ENCODE data around the genes CYB5R3 and ARFGAP3.

DNA sequence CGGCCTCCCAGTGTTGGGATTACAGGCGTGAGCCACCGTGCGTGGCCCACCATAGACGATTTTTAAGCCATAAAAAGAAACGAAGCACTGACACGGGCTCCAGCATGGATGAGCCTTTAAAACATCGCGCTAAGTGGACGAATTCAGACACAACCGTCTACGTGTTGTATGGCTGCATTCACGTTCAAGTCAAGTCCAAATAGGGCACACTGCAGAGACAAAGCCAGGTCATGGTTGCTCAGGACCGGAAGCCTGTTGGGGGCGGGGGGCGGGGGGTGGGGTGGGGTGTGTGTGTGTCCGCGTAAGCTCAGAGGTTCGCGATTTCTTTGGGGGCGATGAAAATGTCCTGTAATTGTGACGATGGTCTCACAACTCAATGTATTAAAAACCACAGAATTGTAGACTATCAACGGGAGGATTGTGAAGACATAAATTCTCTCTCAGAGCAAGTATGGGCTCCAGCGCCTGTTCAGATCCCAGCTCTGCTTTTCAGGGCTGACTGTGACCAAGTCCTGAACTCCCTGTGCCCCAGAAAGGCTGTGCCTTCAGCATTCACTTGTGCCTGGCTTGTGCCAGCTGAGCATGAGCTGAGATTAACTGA lies 18.0 kb downstream of the SERHL2 start:
- RAMPAGE, total RNA = no peak

- RAMPAGE, total RNA = no peak
Observed at GRCh38 chr22:42580760-42581390, 27.1 kb downstream of the SERHL2 start.

DNA sequence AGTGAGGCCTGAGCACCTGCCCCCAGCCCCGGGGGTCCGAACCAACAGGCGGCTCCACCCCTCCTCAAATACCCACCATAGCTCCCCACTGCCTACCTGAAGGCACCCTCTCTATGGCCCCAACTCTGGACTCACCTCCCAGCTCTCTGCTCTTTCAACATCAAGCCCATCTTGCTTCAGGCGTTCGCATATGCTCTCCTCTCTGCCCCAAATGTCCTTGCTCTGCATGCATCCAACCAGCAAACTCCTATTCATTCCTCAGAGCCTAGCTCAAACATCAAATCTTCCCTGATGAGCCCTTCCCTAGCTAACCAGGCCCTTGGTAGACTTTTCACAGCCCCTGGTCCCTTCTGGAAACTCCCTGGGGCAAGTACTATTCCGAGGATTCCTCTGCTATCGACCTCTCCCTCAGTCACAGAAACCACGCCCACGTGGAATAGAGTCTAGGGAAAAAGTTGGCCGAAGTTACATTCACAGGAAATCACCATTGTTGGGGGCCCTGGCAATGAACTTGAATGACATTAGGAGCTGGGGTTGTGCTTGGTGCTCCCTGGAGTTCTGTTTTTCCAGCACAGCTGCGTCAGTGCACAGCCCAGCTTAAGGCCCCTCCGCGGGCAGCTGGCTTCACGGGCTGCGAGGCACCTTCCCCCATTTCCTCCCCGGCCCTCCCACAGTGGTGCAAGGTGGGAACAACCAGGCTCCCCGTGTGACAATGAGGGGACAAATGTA lies 4.0 kb upstream of the ATP5MGL start:
- RAMPAGE, total RNA = no peak

GRCh38 chr22:42649052-42649932 lies at the start of gene CYB5R3:
TSS of gene CYB5R3 (minus strand) at chr22:42649392.
- RAMPAGE, total RNA = start-site peak on the minus strand at chr22:42649335-42649361, 454 and 63 reads in 2 replicates

DNA sequence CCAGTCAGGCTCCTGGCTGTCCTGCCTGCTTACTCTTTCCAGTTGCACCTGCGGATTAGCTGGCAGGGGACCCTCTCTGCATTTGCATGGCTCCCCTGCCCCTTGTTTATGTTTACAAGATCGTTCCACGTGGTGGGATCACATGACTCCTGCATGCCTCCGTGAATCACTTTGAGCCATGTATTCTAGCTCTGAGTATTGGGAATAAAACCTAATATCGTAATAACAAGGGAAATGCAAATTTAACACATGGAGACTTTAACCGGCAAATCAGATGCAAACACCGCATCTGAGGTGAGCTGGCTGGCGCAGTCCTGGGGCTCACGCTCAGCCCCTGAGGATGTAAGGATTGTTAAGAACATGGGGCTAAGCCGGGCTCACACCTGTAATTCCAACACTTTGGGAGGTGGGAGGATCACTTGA lies 36.9 kb upstream of the A4GALT start:
- RAMPAGE, total RNA = no peak

GRCh38 chr22:42856104-42856851 lies 795 bp downstream of the ARFGAP3 start:
- RAMPAGE, total RNA = no peak

DNA sequence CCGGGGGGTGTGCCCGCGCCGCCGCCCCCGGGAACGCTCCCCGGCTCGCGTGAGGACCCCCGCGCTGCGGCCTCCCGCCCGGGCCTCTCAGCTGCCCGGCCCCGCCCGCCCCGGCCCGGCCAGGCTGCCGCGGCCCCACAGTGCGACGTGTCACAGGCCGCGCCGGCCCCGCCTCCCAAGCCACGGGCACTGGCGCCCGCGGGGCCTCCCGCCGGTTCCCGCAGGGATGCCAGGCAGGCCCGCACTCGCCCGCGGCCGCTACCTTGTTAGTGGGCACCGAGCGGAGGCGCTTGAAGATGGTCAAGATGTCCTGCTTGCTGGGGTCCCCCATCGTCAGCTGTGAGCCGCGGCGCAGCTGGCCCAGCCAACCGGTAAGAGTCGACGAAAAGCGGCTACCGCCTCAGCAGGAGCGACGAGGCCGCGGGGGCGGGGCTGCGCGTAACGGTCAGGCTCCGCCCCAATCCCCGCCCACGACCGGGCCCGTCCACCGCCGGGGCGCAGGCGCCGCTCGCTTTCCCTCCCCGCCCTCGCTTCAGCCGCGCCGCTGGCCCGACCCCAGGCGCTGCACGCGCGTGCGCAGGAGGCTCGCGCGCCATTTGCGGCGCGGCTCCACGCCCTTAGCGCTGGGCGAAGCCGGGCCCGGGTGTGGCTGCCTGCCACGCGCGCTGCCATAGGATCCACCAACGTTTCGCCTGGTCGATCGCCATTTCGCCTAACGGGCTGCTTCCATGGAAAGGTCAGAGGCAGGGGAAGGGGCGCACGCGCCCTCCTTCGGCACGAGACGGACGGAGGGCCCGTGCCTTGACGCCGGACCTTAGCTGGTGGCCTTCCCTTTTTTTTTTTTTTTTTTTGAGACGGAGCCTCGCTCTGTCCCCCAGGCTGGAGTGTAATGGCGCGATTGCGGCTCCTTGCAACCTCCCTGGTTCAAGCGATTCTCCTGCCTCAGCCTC lies at the start of gene ARFGAP3:
Gene ARFGAP3, minus strand, starts transcription at position 422 of the 950 bp plus-strand sequence.
- RAMPAGE, total RNA = no peak

DNA sequence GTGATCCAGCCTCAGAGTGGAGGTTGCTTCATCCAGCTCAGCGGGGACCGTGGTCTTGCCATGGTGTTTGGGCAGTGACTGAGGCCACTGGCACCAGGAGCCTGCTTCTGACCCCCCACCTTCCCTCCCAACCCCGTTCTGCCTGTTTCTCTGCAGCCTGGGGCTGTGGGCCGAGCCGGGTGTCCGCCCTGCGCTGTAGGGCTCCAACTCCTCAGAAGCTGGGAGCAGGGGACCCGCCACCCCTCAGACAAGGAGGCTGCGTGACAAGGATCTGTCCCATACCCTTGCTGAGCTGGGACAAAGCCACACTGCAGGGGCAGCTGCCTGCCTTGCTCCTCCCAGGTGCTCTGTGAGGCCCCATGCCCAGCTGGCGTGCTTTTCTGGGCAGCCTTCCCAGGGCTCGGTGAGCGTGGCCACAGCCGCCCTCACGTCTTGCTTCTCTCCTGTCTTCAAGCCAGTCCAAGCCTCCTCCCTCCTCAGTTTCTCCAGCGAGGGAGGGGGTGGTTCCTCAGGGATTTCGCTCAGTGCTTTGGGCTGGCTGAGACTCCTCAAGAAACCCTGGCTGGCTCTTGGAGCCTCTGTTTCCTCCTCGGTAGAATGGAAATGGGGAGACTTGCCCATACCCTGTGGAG lies 11.8 kb upstream of the ARFGAP3 start:
- RAMPAGE, total RNA = no peak

- RAMPAGE, total RNA = no peak
Observed at GRCh38 chr22:42881901-42882731, 25.0 kb upstream of the ARFGAP3 start.

- RAMPAGE, total RNA = no peak
Observed at GRCh38 chr22:42969677-42970594, 45.0 kb downstream of the PACSIN2 start.

DNA sequence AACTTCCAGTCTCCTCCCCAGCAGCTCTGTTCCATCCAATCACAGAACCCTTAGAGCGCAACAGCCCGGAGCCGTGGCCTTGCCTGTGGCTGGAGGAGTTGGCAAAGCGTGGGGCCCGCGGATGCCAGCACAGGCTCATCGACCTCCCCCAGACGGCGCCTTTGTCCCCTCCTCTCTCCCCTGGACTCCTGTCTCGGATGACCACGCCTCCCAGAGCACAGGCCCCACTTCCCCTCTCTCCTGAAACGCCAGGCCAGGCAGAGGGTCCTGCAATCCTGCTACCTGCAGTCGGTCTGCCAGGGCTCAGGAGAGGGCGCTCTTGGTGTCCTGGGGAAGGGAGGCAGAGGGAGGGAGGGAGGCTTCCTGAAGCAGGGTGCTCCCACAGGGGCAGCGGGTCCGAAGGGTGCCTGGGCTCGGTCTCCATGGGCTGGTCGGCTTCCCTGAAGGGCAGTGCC lies 16.5 kb upstream of the TTLL12 start:
- RAMPAGE, total RNA = no peak

GRCh38 chr22:43235453-43236149 lies 48.7 kb upstream of the TTLL12 start:
- RAMPAGE, total RNA = no peak

GRCh38 chr22:43238200-43238974 lies 51.5 kb upstream of the TTLL12 start:
- RAMPAGE, total RNA = no peak

GRCh38 chr22:43260776-43261454 lies 74.0 kb upstream of the TTLL12 start:
- RAMPAGE, total RNA = no peak

DNA sequence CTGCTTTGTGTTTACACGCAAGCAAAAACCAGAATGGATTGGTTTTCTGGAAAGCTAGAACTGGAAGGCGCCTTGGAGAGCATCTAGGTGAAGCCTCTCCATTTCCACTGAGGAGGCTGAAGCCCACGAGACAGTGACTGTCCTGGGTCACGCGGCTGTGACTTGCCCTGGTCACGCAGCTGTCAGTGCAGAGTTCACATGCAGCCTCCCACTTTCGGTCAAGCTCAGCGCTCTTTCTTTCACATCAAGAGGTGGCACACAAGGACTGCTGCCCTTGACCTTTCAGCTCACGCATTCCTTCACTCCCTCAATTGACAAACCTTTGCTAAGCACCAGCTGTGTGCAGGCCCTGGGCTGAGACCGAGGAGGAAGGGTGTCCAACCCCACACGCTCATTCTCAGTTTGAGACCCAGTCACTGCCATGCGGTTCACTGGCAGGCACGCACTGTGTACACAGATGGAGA lies 70.4 kb downstream of the SCUBE1 start:
- RAMPAGE, total RNA = no peak

GRCh38 chr22:43389272-43389695 lies 22.5 kb upstream of the MPPED1 start:
- RAMPAGE, total RNA = no peak

GRCh38 chr22:43505962-43506274 lies 94.1 kb downstream of the MPPED1 start:
- RAMPAGE, total RNA = no peak

- RAMPAGE, total RNA = no peak
Observed at GRCh38 chr22:43811506-43811996, 554 bp downstream of the EFCAB6 start.

DNA sequence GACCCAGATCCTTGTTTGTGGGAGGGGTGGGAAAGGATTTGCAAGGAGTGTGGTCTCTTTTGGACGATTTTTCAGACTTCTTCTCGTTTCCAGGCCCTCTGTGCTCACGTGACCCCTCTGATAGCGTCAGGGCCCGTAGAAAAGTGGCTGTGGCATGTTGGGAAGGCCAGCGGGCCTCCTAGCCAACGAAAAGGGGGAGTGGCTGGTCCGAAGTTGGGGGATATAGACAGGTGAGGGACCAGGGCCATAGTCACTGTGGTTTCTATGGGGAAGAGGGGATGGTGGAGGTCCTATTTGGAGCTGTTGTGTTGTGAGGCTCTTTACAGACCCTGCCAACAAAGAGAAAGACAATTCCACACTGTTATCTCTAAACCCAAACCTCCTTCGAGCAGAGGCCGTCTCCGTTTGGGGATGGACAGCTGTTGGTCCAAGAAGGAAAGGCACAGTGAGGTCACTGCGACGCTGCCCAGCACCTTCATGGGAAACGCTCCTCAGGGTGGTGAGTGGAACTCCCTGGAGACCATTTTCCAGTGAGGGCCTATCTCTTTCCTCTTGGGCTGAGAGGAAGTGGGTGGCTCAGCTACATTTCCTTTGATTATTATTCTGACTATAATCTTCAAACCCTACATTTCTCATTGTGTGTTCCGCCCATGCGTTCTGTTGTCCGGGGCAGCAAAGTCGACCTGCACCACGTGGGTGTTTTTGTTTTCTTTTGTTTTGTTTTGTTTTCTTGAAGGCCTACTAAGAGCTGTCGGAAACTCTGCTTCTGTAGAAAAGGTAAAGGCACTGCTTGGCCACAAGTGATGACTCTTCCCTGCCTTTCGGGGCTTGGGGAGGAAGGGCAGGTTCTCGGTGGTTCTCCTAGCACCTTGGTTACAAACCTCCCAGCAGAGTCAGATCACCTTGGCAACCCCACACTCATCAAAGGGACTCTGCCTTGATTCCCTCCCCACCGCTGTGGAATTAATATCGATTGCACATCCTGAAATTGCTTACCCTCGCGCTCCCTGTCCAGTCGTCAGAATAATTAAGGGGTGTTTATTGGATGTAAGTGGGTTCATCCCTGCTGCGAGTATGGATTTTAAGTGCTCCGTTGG lies 7.0 kb downstream of the PARVB start:
- RAMPAGE, total RNA = no peak

DNA sequence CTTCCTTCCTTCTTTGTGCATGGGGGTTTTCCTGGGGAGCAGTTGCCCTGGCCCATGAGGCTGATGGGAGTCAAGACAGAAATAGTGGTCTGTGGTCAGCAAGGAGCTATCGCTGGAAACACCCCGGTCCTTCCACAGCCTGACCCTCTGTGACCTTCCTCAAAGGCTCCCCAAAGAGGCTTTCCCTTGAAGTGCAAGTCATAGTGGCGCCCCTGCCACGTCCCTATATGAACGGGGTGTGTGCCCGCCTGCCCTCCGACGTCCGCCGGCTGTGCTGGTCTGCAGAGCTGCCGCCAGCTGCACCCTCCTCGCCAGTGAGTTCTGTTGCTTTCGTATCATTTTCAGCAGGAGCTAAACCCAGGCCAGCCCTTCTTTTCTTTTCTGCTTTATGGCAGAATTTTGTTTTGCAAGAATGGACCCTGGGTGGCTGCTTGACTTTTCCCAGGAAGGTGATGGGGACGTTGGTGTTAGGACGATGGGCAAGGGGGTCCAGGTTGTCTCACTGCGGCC lies 44.8 kb downstream of the PARVB start:
- RAMPAGE, total RNA = no peak